Brain (tissue), 1 donor: ENCODE results near the gene GOLGA8F.

GRCh38 chr15:20247679-20248054, 293.9 kb downstream of the GOLGA6L6 start:
- RRBS, result no CpG with 5 or more reads among the region's 1 CpG

GRCh38 chr15:22259973-22260382, 165.7 kb downstream of the OR4N4 start:
- RRBS, result no CpG with 5 or more reads among the region's 5 CpGs

DNA sequence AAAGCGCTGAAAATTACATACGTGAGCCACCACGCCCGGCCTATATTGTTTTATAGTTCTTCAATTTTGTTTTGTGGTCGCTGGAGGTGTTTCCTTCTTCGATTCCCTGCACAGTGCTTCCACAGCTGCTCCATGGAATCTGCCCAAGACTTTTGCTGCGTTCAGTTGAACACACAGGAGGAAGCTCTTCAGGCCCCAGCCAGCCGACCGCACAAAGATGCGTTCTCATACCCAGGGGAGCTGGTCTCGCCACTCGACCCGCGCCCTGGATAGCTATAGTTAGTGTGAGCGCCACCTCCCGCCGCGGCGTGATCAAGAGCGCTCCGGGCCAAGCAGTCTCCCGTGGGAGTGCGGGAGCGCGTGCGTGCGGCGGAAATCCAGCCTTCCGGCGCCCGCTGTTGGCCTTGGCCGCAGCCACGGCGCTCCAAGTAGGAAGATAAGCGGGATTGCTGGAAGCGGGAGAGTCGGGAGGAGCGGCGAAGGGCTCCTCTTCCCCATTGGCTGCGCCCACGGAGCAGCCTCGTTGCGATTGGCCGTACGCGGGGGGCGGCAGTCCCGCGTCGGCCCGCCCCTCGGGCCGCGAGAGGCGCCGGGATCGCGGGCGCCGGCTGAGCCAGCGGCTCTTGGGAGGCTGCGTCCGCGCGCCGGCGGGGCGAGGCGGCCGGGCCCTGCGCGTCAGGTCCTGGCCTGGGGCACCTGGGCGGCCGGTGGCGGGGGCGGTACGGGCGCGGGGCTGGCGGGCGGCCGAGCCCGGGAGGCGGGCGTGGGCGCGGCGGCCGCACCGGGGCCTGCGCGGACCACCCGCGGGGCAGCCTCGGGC, 35.8 kb downstream of the GOLGA6L22 start:
- RRBS, result no CpG with 5 or more reads among the region's 95 CpGs

GRCh38 chr15:22973274-22974006, 6.7 kb downstream of the CYFIP1 start:
- RRBS, result no CpG with 5 or more reads among the region's 6 CpGs

- RRBS, result no CpG with 5 or more reads among the region's 2 CpGs
These were observed 12.5 kb downstream of the TUBGCP5 start for GRCh38 chr15:23026961-23027259.

- RRBS, result no CpG with 5 or more reads among the region's 2 CpGs
These were observed 30.6 kb upstream of the GOLGA6L2 start for GRCh38 chr15:23477729-23477951.

DNA sequence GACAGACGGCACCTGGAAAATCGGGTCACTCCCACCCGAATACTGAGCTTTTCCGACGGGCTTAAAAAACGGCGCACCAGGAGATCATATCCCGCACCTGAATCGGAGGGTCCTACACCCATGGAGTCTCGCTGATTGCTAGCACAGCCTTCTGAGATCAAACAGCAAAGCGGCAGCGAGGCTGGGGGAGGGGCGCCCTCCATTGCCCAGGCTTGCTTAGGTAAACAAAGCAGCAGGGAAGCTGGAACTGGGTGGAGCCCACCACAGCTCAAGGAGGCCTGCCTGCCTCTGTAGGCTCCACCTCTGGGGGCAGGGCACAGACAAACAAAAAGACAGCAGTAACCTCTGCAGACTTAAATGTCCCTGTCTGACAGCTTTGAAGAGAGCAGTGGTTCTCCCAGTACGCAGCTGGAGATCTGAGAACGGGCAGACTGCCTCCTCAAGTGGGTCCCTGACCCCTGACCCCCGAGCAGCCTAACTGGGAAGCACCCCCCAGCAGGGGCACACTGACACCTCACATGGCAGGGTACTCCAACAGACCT, 27.3 kb upstream of the NDN start:
- RRBS, result no CpG with 5 or more reads among the region's 16 CpGs

- RRBS, result 20% methylated on average over 3 of the region's 43 CpGs
These were observed 198.2 kb upstream of the NPAP1 start for GRCh38 chr15:24477256-24477938.

GRCh38 chr15:25503208-25503636, 64.4 kb upstream of the UBE3A start:
- RRBS, result no CpG with 5 or more reads among the region's 14 CpGs

GRCh38 chr15:25631835-25632169, 193.0 kb upstream of the UBE3A start:
- RRBS, result no CpG with 5 or more reads among the region's 4 CpGs

DNA sequence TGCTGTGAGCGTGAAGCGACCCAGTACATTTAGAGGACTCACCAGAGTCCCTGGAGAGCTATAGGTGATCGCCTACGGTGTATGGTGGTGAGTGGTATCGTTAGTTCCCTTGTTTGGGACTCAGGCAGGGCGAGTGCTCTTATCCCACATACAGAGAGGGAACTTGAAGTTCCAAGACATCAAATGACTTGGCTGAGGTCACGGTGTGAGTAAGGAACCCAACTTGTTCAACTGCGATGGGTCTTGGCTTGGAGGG, 178.8 kb downstream of the ATP10A start:
- RRBS, result no CpG with 5 or more reads among the region's 8 CpGs

DNA sequence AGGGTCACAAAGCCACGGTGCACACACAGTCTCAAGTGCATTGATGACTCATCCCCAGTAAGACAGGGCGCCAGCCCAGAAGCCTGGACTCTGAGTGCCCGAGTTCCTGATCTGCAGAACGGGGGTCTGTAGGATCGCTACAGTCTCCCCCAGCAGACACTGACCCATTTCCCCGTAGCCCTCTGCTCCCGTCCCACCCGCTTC, 75.0 kb downstream of the ATP10A start:
- RRBS, result no CpG with 5 or more reads among the region's 8 CpGs

GRCh38 chr15:25900897-25901478, 37.9 kb upstream of the ATP10A start:
- RRBS, result 80% methylated on average over 1 of the region's 6 CpGs

DNA sequence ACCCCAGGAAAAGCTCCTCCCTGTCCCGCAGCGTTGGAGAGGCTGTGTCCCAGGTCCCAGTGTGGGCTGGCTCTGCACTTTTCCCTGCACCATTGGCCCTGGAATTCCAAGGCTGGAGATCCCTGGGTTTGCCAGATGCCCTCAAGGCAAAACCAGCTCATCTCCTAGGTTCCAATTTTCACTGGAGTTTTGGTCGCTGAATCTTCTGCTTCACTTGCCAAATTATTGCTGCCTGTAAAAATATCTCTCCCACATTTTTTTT, 150.8 kb upstream of the ATP10A start:
- RRBS, result no CpG with 5 or more reads among the region's 3 CpGs

- RRBS, result 0% methylated on average over 1 of the region's 9 CpGs
These were observed 372.2 kb upstream of the ATP10A start for GRCh38 chr15:26235246-26235709.

DNA sequence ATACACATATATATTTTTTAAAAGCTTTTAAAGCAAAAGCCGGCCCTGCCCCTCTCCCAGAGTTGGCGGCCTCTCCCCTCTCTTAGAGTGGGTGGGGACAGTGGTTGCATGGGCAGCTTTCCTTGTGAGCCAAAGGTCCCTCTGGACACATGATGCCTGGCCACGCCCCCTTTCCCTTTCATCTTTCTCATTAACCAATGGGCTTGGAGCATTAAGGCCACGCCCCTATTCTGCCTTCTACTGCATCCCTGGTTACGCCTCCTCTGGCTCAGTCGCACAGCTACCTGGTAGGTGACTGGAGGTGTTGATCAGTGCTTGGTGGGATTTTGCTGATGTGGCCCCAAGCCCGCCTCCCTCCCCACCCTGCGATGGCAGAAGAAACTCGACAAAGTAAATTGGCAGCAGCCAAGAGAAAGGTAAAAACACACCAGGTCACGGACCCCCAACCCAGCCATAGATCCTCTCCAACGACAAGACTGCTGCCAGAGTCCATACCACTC, at the start of gene GOLGA8F:
Gene GOLGA8F (plus strand): TSS at position 271 of the 500 bp plus-strand sequence.
- RRBS, result no CpG with 5 or more reads among the region's 11 CpGs

GRCh38 chr15:28992944-28993969, 107.5 kb downstream of the APBA2 start:
- RRBS, result 41% methylated on average over 3 of the region's 19 CpGs

DNA sequence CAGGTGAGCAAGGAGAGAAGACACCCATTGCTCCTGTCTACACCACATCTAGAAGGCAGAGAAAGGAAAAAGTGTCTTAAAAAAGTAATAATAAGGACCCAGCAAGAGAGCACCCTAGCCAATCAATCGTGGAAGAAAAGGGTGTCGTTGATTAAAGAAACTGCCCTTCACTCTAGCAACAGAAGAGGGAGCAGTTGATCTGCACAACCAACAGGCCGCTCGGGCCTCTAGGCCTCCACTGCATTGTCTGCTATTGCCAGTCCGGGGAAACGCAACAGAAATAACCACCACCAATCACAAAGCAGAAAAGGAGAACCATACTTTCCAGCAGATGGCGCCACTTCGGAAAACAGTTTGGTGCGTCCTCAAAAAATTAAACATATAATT, 97.2 kb upstream of the ENTREP2 start:
- RRBS, result no CpG with 5 or more reads among the region's 9 CpGs

- RRBS, result no CpG with 5 or more reads among the region's 12 CpGs
These were observed 101.8 kb downstream of the TJP1 start for GRCh38 chr15:29720329-29721005.